SK-N-MC (cell line): ENCODE measurements around the gene RPS13.

GRCh38 chr11:14519402-14520005 lies 682 bp downstream of the PSMA1 start:
- RRBS = no CpG with 5 or more reads among the region's 14 CpGs

DNA sequence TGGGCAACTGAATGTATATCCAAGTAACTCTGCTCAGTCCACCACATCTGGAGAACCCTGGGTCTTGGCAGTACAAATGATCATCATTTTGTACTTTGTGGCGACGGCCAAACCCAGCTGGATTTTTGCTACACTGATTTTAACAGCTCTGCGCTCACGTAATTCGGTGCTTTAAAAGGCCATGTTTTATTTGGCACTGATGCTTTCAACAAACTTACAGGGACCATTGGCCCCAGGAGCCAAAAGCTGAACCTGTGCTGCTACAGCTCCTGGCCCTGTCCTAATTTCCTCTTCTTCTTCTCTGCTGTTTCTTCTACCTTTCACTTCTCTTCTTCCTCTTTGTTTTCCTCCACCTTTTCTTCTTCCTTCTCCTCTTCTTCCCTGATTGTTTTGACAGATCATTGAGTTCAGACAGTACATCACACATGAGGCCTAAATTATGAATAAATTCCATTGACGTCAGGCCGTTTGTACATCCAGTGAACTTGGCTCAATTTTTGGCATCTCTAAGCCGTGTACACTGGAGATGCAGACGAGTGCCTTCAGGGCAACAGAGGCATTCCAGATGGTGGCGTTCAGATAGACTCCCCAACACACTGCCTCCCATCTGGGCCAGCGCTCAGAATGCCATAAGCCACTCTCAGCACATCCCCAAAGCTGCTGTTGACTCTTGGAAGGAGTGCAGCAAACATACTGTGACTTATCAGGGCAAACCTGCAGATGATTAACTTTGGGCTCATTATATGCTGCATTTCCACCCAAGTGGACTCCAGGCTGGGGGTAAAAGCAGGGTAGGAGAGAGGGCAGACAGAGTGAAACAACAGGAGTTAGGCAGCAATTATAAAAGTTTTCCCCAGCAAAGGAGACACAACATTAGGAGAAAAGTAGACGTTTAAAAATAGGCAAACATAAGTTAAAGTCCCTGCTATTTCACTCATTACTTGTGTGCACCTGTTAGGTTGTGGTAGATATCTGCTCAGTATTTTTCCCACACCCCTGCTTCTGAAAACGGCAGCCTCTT lies 60.4 kb upstream of the PDE3B start:
- RRBS = no CpG with 5 or more reads among the region's 13 CpGs

GRCh38 chr11:14759430-14759633 lies 115.7 kb downstream of the PDE3B start:
- RRBS = no CpG with 5 or more reads among the region's 3 CpGs

DNA sequence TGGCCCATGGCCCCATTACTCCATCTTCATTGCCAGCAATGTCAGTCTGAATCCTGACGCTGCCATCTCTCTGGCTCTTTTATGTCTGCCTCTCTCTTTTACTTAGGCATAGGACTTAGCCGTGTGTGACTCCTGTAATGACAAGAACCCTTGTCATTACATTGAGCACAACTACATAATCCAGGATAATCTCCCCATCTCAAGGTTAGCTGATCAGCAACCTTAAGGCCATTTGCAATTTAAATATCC lies 78.7 kb downstream of the CYP2R1 start:
- RRBS = no CpG with 5 or more reads among the region's 2 CpGs

GRCh38 chr11:14867315-14867961 lies 24.6 kb downstream of the CYP2R1 start:
- RRBS = no CpG with 5 or more reads among the region's 2 CpGs

GRCh38 chr11:14872899-14873582 lies 19.0 kb downstream of the CYP2R1 start:
- RRBS = no CpG with 5 or more reads among the region's 2 CpGs

- RRBS = no CpG with 5 or more reads among the region's 2 CpGs
Observed at GRCh38 chr11:15665440-15665995, 550.8 kb downstream of the INSC start.

- RRBS = no CpG with 5 or more reads among the region's 7 CpGs
Observed at GRCh38 chr11:16920460-16921041, 93.7 kb downstream of the PLEKHA7 start.

DNA sequence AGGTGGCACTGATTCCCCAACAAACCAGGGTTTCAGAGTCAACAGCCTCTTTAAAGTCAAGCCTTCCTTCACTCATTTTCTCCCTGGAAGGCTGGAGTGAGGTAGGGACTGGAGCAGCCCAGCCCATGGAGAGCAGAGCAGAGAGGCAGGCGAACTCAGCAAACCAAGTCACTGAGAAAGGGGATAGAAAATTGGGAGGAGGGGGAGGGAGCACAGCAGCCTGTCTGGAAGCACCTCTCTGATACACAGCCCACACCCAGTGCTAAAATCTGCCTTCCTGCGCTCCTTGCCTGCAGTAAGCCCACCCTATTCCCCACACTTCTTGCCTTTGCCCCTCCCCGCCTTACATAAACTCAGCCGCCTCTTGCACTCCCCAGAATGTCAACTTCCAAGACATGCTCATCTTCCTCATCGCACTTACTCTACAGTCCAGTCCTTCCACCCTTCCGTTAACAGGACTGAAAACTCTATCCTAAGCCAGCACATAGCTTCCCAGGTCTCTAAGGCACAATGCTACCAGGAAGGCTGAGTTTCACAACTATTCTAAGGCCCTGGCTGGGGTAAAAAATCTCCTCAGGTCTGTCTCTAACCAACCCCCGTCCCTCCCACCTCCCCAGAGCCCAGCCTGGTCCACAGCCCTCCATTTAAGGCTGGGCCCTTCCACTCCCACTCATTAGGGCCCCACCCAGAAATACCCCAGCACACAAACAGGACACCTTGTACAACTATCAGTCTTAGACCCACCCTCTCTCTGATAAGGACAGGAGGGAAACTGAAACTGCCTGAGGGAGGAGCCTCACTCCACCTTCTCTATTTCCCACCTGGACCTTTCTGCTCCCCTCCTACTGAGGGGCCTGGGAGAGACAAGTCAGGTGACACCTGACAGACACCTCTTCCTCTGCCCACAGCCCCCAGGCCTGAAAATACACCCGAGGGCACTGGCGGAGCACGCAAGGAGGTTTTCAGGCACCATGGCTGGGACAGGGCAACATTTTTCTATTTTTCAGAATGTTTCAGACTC lies 90.5 kb downstream of the PLEKHA7 start:
- RRBS = no CpG with 5 or more reads among the region's 10 CpGs

- RRBS = no CpG with 5 or more reads among the region's 12 CpGs
Observed at GRCh38 chr11:16981474-16982176, 32.6 kb downstream of the PLEKHA7 start.

DNA sequence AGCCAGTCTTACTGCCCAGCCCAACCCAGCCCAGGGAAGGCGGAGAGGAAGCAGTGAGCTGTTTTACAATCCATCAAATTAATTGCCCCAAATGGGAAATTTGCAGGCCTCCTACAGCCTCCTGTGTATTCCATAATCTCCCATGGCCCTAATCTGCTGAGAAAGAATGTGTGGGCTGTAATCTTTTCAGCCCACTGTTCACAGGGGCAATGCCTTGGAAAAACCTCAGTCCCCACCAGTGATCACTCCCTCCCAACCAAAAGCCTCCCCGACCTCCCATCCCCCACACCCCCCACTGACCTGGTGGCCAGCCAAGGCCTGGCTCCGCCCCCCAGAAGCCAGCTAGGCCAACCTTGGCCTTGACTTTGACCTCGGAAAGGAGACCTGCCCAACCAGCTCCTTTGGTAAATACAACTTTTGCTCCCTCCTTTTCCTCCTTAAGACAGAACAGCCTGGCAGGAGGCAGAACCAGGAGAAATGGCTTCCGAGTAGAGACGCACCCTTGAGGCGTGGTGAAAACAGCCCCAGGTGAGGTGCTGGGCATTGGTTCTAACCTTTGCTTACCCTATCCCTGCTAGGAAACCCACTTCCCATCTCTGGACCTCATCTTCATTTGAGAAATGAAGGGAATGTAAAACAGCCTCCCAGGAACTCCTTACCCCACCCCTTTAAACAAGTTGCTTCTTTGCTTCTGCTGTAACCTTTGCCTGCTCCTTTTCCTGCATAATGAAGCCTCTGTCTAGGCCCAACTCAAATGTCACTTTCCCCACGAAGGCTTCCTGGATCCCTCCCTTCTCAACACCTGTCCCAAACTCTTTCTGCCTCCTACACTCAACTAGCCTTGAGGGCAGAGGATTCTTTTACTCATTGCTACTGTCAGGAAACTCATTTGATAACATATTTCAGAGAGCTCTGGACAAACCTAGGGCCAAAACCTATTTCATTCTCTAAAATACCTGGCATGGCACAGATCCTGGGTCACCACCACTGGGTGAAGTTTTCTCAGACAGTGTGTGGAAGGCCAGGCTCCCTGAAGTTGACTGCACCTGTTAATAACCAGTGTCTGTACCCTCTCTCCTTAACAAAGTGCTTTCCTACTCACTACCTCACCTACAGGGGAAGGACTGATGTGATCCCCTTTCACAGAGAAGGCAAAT lies 26.9 kb downstream of the PLEKHA7 start:
- RRBS = no CpG with 5 or more reads among the region's 8 CpGs

GRCh38 chr11:17014736-17014971 lies 440 bp upstream of the PLEKHA7 start:
- RRBS = no CpG with 5 or more reads among the region's 20 CpGs

GRCh38 chr11:17077017-17077768 lies at the start of gene RPS13:
Gene RPS13, minus strand, starts transcription at chr11:17077667.
- RRBS = no CpG with 5 or more reads among the region's 47 CpGs

DNA sequence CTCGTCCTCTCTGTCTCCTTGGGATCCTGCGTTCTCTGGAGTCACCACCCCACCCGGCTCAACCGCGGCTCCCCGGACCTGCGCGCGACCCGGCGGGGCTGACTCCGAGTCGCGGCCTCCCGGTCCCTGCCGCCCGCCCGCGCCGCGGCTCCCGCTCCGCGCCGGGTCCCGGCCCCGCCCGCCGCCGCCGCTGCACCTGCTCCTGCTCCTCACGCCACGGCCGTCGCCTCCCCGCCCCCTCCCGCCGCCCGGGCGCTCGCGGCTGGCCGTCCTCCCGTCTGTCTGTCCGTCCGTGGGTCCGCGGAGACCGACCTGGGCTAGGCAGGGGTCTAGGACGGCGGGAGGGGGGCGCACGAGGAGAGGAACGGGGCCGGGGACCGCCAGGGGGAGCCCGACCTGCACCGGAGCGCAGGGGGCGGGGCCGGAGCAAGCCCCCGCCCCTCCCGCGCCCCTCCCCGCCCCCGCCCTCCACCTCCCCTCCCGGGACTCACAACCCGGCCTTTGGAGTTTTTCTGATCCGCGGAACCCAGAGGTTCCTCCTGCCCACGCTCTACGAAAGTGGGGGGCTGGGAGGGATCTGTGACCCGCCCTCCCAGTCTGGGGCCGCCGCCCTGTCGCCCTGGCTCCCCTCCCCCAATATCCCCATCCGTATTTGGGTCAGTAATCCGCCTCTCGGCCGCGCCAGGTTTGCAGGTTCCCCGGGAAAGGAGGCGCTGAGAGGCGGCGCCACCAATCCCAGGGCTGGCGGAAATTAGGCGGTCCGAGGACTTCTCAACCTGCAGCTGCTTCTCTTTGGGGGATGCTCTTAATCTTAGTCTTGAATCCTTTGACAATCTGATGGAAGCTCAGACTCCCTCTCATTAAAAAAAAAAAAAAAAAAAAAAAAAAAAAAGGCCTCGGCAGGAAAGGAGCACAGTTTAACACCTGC lies 783 bp upstream of the KCNJ11 start:
- RRBS = 2% methylated on average over 34 of the region's 89 CpGs

- RRBS = no CpG with 5 or more reads among the region's 4 CpGs
Observed at GRCh38 chr11:17533227-17533582, 11.0 kb downstream of the USH1C start.

DNA sequence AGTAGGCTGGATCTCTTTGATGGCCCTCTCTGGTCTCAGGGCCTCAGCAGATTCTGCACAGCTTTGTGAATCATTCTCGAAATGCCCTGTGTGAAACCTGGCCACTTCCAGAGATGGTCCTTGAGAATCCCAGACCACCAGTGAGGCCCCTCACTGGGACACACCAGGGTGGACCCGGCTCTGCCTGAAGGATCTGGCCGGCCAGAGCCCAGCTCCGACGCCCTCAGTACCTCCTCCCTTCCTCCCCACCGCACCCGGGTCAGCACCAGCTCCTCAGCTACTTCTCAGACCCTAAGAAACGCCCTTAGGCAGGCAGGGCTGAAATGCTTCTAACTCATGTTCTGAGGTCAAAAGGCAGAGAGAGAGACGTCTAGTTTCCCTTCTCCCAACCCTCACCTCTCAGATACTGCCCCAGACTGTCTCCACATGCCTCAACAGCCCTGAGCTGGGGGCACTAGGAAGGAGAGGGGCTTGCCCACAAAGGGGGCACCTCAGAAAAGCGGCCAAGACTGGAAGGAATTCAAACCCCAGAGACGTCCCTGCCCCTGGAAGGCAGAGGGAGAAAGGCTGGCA lies 657 bp downstream of the USH1C start:
- RRBS = 46% methylated on average over 5 of the region's 11 CpGs

- RRBS = no CpG with 5 or more reads among the region's 7 CpGs
Observed at GRCh38 chr11:18268988-18269582, 3.0 kb downstream of the SAA1 start.

GRCh38 chr11:18322655-18323232 lies 377 bp downstream of the GTF2H1 start:
- RRBS = no CpG with 5 or more reads among the region's 24 CpGs

GRCh38 chr11:18605323-18606377 lies 6.1 kb downstream of the MISFA start:
- RRBS = no CpG with 5 or more reads among the region's 8 CpGs